Choroid plexus epithelial cell (primary cell): Measurements from ENCODE around the genes TEX13B, CHRDL1 and SERTM2.

DNA sequence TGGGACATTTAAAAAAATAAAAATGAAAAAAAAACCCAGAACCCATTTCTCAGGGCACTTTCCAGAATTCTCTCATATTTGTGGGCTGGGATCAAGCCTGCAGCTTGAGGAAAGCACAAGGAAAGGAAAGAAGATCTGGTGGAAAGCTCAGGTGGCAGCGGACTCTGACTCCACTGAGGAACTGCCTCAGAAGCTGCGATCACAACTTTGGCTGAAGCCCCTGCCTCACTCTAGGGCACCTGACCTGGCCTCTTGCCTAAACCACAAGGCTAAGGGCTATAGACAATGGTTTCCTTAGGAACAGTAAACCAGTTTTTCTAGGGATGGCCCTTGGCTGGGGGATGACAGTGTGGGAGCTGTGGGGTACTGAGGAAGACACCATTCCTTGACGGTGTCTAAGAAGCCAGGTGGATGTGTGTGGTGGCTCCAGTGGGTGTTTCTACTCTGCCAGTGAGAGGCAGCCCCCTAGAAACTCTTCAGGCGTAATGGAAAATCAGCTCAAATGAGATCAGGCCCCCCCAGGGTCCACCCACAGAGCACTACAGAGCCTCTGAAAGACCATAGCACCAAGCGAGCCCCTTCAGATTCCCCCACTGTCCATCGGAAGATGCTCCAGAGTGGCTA is 9.5 kb downstream of the CLDN2 start:
- RRBS = no CpG with 5 or more reads among the region's 6 CpGs

DNA sequence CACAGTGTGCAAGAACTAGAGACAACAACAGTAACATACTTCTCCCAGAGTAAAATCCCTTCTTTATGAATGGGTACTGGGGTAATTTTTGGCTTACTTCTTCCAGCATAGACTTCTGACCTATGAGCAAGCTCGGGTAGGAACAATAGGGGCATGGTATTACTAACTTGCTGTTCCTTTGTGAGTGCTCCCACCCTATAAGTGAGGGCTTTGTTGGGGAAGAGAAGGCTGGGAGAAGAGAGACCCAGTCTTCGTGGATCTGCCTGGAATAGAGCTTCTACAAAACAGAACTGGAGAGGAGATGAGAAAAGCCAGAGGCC is 30.2 kb downstream of the CLDN2 start:
- RRBS = no CpG with 5 or more reads among the region's 2 CpGs

DNA sequence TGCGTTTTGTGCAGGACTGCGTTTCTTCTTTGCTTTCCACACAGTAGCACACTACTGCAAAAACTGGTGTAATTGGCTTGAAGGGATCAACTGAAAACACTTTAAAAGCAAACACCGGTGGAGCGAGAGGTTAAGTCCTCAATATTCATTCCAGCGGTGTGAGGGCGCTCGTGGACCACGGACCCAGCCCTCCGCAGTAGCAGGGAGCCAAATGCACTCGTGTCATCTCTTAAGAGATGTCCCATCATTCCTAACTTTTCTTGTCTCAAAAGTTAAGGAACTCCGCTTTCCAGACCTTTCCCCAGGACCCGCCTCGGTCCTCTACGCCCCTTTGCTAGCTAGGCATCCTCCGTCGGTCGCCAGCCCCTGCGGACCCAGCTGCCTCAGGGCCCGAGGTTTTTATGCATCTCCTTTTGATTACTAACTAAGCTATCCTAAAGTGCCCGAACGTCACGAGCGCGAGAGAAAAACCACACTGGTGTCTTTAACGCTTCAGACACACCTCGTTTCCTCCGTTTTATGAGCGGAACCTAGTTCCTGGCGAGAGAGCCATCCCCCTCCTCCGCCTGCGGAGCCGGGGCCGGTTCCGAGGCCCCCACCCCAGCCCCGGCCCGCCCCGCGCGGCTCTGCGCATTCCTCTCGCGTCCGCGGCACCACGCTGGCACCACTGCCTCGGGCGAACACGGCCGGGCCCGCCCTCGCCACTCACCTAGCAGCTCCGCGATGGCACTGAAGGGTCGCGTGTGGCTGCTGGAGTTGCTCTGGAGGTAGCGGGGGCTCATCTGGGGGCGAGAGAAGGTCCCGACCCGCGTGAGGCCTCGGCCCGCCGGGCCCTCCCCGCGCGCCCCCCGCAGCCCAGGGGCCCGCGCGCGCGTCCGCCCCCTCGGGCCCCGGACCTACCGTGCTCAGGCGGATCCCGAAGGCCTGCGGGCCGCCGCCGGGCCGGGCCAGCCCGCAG is 765 bp downstream of the MORC4 start:
- RRBS = 1% methylated on average over 32 of the region's 84 CpGs

- RRBS = no CpG with 5 or more reads among the region's 5 CpGs
Measured at GRCh38 chrX:107084083-107084927, 34.3 kb downstream of the RBM41 start.

DNA sequence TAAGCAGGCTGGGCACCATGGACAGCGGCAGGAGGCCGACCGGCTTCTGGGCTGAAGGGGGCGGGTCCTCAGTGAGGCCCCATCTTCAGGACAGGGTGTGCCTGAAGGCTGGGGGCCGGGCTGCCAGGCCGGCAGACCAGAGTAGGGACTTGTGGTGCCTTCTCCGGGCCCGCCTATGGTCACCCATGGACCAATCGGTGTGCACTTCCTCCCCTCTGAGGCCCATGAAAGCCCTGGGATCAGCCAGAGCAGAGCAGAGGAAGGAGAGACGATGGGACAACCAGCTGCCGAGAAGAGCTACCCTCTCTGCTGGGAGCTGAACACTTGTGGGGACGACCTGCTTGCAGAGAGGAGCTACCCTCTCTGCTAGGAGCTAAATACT is 118.4 kb downstream of the DNAAF6 start:
- RRBS = 2% methylated on average over 4 of the region's 12 CpGs

DNA sequence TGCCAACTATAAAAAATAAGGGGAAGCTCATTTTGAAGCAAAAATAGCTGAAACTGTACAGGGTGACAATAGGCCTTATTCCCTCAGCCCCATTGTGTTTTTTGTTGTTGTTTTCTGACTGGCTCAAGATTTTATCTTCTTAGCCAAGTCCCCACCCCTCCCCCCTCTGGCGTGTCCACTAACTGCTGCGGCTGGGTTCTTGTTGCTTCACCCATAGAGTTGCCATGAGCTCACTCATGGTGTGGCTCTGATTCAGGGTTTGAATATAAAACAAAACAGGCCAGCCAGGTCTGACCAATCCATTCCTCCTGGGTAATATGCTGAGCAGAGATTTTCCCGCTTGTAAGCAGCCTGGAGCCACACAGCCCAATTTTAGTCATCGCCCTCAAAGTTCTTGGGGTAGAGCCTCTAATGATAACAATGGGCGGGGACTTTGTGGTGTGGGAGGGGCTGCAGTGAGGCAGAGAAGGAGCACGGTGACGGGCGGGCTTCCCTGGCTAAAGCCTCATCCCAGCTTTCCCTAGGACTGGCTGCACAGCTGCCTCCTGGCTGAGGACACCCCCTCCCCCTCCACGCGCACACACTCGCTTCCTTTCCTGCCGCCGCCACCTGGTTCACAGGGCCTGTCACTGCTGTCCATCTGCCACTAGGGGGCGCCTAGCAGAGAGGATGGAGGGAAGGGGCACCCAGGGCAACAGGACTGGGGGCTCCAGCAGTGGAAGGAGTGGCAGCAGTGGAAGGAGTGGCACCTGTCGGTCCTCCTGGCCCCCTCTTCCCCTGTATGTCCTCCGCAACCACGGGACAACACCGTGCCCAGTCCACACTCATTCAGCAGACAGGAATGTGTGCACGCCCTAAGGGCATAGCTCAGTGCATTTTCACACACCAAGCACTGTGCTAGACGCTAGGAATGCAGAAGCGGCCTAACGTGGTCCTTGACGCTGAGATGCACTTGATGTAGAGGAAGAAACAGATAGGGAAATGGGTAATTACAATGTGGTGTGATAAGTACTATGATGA is 26.7 kb downstream of the PRPS1 start:
- RRBS = no CpG with 5 or more reads among the region's 23 CpGs

DNA sequence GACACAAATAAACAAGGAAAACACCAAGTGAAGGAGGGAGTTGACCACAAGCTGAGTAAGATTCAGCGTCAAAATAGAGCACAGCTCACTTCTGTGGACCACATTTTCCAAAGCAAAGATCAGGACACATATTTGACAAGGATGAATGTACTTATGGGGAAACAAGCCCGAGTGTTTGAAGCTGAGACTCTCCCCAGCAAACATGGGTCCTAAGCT is 46.5 kb downstream of the PRPS1 start:
- RRBS = no CpG with 5 or more reads among the region's 2 CpGs

- RRBS = no CpG with 5 or more reads among the region's 3 CpGs
Measured at GRCh38 chrX:107700281-107700719, 72.0 kb downstream of the PRPS1 start.

DNA sequence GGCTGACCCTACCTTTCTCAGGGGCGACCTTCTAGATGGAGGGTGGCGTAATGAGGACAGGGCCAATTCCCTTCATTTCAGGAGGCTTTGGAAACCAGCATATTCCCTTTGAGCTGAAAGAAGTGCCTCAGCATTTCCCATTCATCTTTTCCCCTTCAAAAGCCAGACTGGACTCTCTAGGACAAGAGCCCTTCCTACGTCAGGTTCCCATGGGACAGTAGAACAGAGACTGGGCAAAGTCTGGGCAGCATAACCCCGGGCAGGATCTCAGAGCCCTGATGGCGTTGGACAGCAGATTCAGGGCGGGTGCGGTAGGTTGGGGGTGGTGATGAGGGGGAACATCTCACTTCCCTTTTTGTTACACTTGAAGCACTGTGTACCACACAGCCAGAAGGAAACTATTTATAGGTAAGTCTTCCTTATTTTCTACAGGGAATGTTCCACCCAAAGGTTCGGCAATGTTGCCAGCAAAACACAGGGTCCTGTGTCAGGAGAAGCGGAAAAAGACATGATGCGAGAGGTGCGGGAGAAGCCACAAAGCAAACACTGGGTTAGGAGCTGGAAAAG is 54.3 kb downstream of the TSC22D3 start:
- RRBS = no CpG with 5 or more reads among the region's 11 CpGs

DNA sequence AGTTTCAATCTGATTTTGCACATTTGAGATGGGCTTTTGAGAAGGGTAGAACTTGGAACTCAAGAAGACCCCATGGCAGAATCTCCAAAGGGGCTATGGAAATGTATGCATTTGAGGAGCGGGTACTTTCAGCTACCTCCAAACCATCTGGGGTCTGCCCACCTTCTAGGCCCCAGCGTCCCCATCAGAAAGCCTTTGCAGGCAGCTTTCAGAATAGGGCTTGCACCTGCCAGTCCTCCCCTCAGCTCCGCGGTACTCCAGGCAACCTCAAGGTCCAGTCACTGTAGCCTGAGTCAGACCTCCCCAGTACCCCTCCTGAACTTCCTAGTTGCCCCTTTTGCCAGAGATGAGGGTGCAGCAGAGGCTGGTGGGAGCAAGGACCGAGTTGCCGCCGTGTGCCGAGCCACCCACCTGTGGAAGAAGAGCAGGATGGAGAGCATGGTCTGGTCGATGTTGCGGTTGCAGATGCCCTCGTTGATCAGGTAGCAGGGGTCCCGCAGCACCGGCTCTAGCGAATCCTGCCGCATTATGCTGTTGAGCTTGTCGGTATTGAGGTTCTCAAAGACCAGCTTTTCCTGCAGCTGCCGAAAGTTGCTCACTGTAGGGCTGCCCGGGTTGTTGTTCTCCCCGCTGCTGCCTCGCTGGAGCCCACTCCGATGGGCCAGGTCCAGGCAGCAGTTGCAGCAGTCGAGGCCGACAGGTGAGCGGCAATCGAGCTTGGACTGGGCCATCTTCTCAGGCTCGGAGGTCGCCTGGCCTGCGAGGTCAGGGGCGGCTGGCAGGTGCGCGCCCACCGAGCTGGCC is 696 bp downstream of the TSC22D3 start:
- RRBS = 0% methylated on average over 2 of the region's 32 CpGs

GRCh38 chrX:107982248-107982653 is at the start of gene TEX13B:
Gene TEX13B, minus strand, starts transcription at chrX:107982370.
- RRBS = no CpG with 5 or more reads among the region's 6 CpGs

- RRBS = no CpG with 5 or more reads among the region's 4 CpGs
Measured at GRCh38 chrX:110020996-110022323, 18.5 kb downstream of the TMEM164 start.

DNA sequence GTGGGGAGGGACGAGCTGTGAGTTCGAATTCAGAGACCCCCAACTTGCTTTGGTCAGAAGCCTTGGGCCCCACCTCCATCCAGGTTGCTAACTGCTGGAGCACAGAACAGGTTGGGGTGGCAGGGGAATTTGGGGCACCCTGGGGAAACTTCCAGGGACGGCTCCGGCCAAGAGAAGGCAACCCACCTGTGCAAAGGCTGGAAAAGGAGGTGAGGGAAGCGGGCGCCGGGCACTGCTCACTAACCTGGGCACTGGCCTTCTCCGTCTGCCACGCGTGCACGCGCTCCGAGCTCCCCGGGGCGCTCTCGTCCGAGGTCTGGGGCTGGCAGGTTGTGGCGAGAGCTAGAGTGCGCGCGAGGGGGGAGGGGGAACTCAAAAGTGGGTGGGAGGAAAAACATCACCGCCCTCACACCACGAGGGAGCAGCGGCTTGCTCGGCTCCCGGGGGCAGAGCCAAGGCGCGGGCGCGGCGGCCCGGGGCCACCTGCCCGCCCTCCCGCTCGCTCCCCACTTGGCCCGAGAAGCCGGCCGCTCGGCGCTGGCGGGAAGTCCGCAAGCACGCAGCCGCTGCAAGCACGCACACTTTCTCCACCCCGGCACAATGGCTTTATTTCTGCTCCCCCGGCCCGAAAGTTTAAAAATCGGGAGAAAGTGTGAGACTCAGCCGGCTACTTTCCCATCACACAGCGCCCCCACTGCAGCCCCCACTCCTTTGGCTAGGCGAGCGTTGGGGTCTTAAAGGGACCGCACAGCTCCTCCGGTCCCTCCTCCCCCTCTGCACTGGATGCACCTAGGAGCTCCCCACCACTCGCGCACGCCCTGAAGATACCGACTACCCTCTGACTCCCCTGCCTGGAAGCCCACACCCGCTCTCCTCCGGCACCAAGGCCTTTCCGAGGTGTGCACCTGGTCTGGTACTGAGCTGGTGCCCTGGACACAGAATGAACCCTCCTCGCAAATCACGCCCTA is at the start of gene CHRDL1:
Gene CHRDL1, minus strand, starts transcription at position 318 of the 968 bp plus-strand sequence.
- RRBS = 2% methylated on average over 31 of the region's 64 CpGs

- RRBS = no CpG with 5 or more reads among the region's 3 CpGs
Measured at GRCh38 chrX:111511468-111511929, at the start of gene SERTM2. Gene SERTM2, plus strand, starts transcription at chrX:111511645.

DNA sequence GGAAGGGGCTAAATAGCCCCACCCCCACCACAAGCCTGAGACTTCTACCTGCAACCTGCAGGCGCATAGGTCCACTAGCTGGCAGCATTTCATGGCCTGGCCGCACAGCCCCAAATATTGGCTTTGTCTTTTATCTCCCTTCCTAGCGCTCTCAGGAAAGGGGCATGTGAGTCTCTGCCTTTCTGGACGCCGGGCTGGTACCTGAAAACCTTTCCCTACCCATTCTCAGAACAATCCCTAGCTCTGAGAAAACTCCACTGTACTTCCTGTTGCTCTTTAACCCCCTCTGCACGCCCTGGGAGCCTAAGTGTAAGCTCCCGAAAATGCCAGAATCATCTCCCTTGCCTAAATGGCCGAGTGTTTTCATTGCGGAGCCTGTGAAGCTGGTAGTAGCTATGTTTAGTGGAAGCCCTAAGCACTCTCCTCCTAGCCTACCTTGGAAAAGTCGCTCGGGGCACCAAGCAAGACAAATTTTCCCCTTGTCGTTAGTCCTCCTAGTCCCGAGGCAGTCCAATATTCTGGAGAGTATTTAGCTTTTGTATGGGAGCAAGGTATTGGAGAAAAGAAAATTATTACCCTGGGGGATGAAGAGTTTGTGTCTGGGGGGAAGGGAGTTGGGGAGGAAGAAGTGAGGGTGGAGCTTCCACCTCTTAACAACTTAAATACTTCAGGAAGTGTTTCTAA is 1.1 kb downstream of the RTL4 start:
- RRBS = no CpG with 5 or more reads among the region's 13 CpGs

- RRBS = no CpG with 5 or more reads among the region's 4 CpGs
Measured at GRCh38 chrX:115344835-115345629, 55.5 kb downstream of the LUZP4 start.

DNA sequence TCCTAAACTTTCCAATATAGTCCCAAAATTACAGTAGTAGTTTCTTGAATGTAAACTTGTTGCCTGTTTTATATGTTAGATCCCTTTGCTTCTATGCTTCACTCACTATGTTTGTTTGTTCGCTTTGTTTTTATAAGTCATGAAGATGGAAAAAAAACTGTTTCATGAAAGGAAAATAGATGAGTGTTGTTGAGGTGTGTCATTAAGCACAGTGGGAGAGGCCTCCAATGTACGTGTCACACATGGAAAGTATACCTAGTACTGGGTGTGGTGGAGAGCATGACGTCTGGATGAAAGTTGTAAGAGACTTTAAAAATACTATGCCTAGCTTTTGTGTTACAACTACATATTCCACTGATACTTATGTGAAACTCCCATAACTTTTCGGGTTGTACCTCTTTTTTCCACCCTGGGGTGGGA is 28.4 kb downstream of the PLS3 start:
- RRBS = no CpG with 5 or more reads among the region's 4 CpGs

DNA sequence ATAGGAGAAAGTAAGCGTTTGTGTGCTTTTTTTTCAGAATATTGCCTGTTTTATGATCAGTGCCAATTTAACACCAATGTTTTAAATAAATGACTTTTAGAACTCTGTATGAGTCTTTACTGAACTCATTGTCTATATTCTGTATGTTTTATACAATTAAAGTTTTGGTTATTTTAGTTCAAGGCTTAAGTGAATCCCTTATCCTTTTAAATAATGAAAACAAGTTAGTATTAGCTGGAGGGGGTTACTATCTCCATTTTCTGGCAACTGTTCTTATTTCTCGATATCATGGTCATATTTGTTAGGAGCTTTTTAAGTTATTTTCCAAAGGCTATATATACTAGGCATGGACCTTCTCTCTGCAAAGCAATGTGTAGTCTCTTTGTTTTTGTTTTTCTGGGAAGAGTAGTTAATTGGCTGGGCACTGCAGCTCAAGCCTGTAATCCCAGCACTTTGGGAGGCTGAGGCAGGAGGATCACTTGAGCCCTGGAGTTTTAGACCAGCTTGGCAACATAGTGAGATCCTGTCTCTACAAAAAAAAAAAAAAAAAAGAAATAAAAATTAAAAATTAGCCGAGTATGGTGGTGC is 37.9 kb downstream of the PLS3 start:
- RRBS = no CpG with 5 or more reads among the region's 3 CpGs

DNA sequence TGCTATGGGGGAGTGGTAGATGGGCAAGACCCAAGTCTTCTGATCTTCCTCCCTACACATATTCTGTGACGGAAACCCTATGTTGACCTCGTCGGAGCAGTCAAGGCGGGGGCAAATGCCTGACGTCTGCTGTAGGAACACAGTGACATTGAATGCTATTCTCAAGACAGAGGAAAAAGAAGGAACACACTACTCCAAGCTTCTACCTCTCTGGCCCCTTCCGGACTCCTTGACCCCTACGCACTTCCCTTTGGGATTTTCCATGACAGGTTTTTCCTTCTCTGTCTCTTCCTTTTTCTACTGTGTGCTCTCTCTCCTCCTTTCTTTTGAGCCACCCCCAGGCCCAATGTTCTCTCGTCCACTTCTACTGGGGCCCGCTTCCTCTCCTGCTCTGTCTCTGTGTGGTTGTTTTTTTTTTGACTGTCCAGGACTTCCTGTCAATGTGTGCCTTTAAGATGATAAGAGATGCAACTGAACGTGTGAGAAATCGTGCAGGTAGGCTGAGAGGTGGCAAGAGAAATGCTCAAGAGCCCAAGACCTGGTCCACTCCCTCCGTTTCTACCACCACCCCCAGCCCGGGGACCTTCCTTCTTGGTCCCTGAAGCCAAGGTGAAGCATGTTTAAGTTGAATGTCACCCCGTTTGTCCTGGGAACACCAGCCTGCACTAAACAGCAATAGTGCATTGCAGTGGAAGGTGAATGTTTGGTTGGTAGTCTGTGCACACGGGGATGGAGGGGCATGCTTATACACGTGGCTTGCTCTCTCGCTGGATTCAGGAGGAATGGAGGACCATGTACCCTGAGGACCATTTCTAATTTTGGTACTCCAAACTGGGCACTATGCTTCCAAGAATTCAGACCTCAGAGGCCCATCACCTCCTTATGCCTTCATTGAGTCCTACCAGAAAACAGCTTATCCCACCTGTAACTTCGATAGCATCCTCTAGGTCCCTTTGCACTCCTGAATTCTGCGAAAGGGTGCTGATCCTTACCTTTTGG is 270.8 kb upstream of the AGTR2 start:
- RRBS = no CpG with 5 or more reads among the region's 19 CpGs

- RRBS = no CpG with 5 or more reads among the region's 6 CpGs
Measured at GRCh38 chrX:115904592-115905482, 265.7 kb upstream of the AGTR2 start.